Subcutaneous preadipocyte (primary cell): ENCODE data around the genes UBAC2 and TPP2.

DNA sequence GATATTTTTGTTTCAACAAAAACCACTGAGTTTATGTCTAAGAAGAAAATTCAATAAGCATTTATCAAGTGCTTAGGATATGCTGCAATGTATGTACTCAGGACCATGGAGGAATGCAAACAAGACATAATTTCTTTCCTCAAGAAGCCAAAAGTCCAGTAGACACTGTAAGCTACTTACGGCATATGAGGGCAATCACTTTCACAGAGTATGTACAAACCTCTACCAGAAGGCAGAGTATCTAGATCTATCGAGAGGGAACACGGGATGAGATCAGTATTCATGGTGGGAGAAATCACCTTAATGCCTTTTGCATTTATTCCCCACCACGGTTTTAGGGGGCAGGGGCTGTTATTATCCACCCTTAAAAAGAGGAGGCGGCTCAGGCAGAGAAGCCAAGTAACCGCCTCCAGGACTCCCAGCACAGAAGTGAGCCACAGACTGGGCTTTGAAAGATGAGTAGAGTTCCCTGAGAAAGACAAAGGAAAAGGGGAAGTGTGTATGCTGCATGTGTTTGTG lies 85.3 kb downstream of the DOCK9 start:
- CAGE, long polyA plus RNA: no peak

GRCh38 chr13:99200031-99200998 lies at the start of gene UBAC2:
UBAC2 (plus strand) TSS chr13:99200854.
- CAGE, long polyA plus RNA: no peak

- CAGE, long polyA plus RNA: no peak
These were observed 4.6 kb downstream of the UBAC2 start for GRCh38 chr13:99205204-99205734.

DNA sequence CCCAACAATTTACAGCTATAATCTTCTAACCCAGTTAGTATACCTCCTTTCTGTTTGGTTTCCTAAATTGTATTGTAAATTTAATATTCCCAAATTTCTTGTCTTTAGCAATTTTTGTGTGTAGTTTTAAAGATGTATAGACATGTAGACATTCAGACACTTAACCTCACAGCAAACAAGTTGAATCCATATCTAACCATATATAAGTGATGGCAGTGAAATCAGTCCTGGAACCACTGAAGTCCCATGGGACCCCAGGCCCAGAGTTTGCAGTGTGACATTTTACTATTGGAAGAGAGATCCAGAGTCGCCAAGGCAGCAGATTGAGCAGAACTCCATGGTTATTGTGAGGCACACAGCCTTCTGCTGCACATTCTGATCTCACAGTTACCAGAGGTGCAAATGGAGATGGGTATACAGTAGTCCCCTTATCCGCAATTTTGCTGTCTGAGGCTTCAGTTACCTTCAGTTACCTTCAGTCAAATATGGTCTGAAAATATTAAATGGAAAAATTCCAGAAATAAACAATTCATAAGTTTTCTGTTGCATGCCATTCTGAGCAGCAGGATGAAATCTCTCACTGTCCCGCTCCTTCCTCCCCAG lies 3.4 kb upstream of the GPR18 start:
- CAGE, long polyA plus RNA: no peak

DNA sequence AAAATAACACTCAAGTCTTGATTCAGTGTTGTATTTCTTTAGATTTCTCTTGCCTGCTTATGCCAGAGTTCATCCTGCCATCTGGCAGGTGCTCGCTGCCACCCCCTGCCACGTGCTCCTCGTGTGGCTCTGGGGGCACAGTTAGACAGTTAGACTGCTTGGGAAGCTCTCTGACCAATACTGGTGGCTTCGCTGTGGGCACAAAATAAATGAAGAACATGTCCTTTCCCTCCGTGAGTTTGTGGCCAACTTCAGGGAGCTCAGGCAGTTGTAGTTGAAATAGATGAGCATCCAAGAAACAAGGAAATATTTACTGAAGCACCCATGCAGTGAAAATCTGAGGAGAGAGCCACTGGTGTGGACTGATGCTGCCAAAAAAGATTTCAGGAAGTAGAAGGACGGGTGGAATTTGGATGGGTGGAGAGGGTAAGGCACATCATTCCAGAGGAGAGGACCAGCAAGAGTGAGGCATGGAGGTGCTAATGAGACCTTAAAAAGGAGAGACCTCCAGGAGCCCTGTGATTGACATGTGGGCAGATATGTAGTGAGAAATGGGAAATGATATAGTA lies 37.5 kb upstream of the GPR183 start:
- CAGE, long polyA plus RNA: no peak

DNA sequence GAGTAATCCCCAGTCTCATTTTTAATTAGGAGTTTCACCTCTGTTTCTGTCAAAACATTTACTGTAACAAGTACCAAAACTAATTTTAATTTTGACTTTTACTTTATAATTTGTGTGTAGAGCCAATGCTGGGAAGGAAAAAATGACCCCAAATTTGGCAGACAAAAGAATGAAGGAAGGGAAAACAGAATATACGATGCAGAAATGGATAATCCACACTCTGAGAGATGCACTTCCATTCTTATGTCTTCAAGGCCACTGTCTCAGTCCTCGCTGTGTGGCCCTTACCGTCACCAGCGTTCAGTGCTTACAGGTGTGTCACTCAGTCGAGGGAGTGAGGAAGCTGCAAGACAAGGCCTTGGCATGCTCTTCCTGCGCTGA lies 47.9 kb upstream of the GPR183 start:
- CAGE, long polyA plus RNA: no peak

GRCh38 chr13:99383922-99384390 lies 76.8 kb upstream of the GPR183 start:
- CAGE, long polyA plus RNA: no peak

- CAGE, long polyA plus RNA: no peak
These were observed 40.5 kb upstream of the TM9SF2 start for GRCh38 chr13:99460698-99461233.

GRCh38 chr13:99559399-99560026 lies 47.0 kb upstream of the CLYBL start:
- CAGE, long polyA plus RNA: no peak

GRCh38 chr13:99967667-99968978 lies 3.4 kb downstream of the ZIC5 start:
- CAGE, long polyA plus RNA: no peak

DNA sequence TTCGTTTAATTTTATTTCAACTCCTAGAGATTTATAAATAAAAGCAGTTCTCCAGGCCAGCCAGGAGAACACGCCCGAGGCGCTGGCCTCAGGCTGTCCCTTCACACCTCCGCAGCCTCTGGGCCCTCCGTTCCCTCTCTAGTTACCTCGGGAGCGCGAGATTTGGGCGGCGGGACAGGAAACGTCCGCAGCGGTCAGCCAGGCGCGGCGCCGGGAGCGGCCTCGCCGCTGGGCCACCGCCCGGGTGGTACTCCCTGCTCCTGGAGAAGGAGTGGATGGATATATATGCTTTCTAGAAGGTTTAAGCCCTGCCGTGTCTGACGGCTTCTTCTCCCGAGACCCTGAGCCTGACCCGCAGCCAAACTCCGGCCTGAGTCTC lies 2.2 kb upstream of the ZIC2 start:
- CAGE, long polyA plus RNA: no peak

DNA sequence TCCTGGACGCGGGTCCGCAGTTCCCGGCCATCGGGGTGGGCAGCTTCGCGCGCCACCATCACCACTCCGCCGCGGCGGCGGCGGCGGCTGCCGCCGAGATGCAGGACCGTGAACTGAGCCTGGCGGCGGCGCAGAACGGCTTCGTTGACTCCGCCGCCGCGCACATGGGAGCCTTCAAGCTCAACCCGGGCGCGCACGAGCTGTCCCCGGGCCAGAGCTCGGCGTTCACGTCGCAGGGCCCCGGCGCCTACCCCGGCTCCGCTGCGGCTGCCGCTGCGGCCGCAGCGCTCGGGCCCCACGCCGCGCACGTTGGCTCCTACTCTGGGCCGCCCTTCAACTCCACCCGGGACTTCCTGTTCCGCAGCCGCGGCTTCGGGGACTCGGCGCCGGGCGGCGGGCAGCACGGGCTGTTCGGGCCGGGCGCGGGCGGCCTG lies 502 bp downstream of the ZIC2 start:
- CAGE, long polyA plus RNA: no peak

DNA sequence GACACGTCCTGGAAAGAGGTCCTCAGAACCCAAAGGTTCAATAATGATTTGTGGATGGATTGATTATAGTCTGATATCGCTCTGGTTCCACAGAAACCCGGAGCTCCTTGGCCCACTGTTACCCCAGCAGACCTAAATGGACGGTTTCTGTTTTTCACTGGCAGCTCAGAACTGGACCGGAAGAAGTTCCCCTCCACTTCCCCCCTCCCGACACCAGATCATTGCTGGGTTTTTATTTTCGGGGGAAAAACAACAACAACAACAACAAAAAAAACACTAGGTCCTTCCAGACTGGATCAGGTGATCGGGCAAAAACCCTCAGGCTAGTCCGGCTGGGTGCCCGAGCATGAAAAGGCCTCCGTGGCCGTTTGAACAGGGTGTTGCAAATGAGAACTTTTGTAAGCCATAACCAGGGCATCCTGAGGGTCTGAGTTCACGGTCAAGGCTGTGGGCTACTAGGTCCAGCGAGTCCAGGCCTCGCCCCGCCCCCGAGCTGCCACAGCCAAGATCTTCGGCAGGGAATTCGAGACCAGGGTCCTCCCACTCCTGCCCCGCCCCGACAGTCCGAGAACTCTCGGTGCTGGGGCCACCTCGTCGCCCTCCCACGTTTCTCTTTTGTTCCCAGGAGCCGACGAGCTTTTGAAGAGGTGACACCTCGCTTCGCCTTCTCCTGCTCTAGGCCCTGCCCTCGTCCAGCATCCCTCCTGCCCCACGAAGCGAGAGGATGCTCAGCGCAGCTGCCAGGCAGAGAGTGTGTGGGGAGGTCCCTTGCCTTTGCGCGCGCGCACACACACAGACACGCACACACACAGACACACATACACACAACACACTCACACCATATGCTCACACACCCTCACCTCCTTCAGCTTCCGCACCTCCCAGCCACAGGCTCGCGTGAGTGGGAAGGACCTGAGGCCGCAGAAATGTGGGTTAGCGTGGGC lies 8.7 kb downstream of the ZIC2 start:
- CAGE, long polyA plus RNA: no peak

- CAGE, long polyA plus RNA: no peak
These were observed 14.6 kb downstream of the ZIC2 start for GRCh38 chr13:99996240-99996493.

DNA sequence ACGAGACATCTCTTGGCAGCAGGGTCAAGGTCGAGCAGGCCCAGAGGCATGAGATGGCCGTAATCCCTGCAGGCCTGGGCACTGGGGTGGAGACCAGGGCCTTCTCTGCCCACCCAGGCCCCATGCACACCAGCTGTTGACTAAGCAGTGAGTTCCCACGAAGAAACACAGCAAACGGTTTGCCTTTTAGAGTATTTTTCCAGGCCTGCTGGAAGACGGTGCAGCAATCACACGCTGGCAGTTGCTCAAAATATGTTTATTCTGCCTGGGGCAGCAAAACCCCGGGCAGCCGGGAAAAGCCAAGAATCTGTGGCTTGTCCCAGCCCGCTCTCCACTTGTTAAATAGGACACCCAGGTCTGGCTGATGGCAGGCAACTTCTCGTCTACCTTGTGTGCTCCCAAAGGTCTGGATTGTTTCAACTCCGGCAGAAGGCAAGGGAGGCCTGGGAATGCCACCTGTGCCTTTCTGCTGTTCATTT lies 40.8 kb downstream of the GGACT start:
- CAGE, long polyA plus RNA: no peak

DNA sequence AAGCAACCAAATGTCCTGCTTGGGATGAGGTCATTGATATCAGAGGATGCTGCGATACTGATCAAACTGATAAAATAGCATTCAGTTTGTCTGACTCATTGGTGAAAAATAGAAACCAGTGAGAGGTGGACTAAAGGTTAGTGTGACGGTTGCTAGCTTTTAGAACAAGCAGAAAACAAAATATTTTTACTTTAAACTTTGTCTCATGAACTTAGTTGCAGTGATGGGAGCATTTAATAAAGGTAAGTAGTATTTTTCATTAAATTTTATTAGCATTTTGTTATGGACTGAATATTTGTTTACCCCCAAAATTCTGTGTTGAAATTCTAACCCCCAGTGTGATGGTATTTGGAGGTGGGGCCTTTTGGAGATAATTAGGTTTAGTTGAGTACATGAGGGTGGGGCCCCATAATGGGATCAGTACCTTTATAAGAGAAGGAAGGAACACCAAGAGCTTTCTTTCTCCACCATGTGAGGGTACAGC lies 37.3 kb downstream of the ITGBL1 start:
- CAGE, long polyA plus RNA: no peak

GRCh38 chr13:102596661-102597289 lies at the start of gene TPP2:
TPP2 (plus strand) TSS chr13:102596986.
- CAGE, long polyA plus RNA: no peak

DNA sequence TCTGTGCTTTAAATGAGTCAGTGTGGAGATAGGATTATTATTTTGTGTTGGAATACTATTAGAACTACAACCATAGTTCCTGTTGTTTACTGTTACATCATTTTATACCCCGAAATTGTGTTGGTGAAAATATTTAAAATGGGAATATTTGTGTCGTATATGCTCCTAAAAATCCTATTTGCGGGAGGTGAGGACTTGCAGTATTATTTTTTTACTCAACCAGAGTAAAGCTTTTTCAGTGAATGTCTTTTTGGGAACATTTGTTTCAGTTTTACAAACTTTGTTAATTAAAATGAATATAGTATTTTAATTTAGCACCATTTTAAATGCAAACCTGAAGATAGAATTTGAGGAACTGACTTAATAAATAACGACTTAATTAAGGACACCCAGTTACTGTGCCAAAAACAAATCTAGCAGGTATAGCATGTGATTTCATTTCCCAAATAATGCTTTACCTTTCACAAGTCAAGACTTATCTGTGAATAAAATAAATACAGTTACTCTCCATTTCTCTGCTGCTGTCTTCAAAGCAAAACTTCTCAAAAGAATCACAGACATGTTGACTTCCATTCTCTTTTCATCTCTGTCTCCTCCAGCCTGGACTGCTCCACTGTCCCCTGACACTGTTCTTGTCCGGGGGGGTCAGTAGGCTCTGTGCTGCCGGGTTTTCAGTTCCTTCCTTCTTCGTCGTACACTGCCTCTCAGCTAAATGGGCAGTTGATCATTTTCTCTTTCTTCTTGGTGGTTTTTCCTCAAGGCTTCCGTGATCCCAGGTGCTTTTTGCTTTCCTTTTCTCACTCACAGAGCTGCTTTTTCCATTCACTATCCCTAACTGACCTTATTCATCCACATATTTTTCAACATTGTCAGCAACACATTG lies 39.5 kb downstream of the METTL21C start:
- CAGE, long polyA plus RNA: no peak

DNA sequence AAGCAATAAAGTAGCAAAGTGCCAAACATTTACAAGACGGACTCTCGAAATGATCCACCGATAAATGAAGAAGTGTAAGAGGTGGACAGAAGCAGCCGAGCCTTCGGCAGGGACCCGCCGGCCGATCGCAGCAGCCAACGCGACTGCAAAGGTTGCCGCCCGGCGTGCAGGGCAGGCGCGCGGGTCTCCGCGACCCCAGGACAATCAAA lies 230 bp downstream of the POGLUT2 start:
- CAGE, long polyA plus RNA: no peak

DNA sequence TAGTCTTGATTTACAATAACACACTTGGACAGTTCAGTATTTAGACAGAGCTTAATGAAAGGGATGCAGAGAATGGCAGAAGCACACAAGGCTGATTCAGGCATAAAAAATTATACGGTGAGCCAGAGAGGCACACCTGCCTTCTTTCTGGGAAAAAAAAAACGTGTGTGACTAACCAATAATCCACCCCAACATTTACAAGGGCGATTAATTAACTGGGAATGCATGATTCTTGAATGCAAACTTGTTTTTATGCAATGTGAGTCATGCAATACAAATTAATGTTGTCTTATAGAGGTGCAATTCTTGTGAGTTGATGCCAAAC lies 348.3 kb downstream of the DAOA start:
- CAGE, long polyA plus RNA: no peak